Right cardiac atrium (tissue), 1 donor: ENCODE results near the genes MAP3K19 and UBXN4.

DNA sequence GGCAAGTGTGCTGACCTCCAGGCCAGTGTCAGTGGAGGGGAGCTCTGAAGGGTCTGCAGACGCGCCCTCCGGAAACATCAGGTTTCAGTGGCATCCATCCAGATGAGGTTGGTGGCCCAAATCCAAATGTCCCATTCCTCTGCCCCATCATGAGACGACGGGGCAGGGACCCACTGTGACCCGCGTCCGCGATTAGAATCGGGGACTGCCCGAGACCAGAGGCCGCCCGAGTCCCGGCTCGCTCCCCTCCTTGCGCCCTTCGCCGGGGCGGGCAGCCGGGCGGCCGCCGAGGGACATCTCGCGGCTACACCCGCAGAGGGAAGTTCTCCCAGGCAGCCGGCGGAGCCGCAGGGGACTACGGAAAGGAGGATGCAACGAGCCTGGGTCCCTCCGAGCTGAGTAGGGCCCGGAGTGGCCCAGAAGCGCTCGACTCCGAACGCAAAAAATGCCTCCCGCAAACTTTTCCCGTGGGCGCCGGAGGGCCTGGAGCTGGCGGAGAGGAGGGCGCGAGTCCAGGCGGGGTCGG, 763 bp downstream of the TMEM163 start:
- PRO-cap, result no peak

- PRO-cap, result no peak
Observed at GRCh38 chr2:134737604-134738018, 18.8 kb upstream of the TMEM163 start.

GRCh38 chr2:134739016-134739504, 20.3 kb upstream of the TMEM163 start:
- PRO-cap, result no peak

DNA sequence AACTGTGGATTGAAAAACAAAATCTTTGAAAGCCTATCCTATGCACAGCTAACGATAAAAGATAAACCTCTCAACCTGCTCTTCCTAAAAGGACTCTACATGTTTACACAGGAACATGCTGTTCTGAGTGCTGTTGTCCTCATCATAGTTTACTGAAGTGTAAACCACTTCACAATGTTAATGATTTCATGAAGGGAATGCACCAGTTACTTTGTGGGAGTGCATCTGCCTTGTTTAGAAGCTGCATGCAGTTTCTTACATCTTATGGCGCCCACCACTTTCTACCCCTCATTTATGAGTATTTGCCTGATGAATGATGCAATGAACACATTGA, 1.3 kb downstream of the ACMSD start:
- PRO-cap, result no peak

DNA sequence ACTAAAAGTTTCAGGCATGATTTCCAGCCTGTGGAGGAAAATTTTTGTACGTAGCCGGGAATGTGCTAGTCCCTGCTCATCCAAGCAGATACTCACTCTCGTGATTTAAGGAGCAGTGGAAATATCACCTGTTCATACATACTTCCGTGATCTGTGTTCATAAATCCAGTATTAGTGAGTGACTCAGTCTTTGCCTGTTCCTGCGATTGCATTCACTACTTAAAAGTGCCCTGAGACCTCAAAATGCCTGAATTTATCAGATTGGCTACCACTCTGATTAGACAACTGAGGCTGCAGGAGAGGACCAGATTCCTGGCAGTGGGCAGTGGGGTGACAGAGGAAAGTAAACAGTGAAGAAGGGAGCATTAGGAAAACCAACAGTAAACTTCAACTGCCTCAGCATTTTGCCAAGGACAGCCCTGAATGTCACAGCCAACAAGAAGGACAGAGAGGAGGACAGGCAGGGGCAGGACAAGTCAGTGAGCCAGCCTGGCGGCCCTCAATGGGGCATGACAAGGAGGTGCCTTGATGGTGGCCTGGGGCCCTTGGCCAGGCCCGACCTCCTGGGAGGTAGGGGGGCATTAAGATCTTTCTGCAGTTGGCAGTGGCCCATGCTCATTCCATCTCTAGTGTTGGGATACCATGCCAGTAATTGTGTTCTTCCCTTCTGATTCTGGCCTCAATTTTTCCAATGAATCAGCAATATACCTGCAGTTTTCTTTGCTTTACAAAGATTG, 24.2 kb downstream of the ACMSD start:
- PRO-cap, result no peak

GRCh38 chr2:135047264-135047752, at the start of gene MAP3K19:
MAP3K19 (minus strand) TSS chr2:135047447.
- PRO-cap, result no peak

DNA sequence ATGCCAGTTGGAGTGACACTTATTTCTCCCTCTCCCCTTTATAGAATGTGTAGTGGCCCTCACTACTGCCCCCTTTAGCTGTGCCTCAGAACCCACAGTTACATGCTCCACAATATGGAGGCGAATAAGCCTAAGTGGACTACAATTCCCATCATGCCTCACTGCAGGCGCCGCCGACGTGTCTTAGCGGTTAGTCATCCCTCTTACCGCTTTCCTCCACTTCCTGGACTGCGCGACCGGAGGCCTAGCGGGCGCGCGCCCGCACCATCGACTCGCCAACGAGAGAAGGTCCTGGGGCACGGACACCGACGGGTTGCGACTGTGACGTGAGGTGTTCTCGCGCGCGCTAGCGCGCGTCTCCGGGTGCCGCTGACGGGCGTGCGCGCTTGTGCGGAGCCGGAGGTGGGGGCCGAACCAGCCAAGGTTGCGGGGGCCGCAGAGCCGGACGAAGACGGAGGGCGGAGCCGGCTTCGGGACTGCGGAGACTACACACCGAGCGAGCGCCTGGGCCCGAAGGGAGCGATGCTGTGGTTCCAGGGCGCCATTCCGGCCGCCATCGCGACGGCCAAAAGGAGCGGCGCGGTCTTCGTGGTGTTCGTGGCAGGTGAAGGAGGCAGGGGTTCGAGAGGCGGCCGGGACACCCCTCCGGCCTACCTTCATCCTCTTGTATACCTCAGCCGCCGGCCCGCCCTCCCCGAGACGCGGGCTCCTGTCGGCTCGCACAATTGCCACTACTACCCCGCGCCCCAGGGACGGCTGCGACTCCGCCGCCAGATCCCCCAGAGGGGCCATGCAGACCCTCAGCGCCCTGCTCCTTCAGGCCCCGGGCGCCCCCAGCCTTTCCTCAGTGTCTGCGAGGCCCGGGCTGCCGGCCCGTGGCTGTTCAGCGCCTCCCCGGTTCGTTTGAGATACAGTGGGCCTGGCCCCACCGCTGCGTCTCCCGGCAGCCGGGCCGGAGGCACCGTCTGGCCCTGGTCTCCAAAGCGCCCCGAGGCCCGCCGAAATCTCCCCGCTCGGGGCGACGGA, at the start of gene UBXN4:
Gene UBXN4 (plus strand): TSS at position 448 of the 1,026 bp plus-strand sequence.
- PRO-cap, result unidirectional peak, plus-strand start at position 372 of the sequence

DNA sequence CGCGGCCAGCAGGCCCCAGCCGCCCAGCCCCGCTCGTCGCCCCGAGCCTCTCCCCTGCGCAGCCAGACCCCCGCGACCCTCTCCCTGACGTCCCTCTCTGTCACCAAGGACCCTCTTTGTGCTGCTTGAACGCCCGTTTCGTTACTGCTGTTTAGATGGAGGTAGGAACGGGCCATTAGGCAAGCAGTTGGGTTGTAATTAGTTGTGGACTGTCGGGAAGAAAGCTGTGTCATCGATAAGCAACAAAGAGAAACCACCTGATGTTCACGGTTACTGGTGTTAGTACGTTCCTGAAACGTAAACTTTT, 732 bp downstream of the UBXN4 start:
- PRO-cap, result no peak

- PRO-cap, result no peak
Observed at GRCh38 chr2:136133142-136133784, 15.3 kb upstream of the CXCR4 start.

GRCh38 chr2:136326894-136328135, 209.4 kb upstream of the CXCR4 start:
- PRO-cap, result no peak

DNA sequence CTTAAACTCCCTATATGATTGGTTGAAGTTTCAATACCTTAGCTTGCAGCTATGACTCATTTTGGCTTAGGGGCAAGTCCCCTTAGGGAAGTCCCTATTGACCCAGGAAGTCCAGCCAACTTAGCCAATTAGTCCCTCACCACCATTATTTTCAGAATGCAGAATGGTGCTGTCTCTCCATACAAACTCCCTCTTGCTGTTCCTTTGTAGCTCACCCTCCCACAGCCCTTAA, 11.5 kb upstream of the HNMT start:
- PRO-cap, result no peak

- PRO-cap, result no peak
Observed at GRCh38 chr2:137993141-137993584, 28.9 kb downstream of the HNMT start.

GRCh38 chr2:139510428-139510799, 730.2 kb upstream of the NXPH2 start:
- PRO-cap, result no peak

DNA sequence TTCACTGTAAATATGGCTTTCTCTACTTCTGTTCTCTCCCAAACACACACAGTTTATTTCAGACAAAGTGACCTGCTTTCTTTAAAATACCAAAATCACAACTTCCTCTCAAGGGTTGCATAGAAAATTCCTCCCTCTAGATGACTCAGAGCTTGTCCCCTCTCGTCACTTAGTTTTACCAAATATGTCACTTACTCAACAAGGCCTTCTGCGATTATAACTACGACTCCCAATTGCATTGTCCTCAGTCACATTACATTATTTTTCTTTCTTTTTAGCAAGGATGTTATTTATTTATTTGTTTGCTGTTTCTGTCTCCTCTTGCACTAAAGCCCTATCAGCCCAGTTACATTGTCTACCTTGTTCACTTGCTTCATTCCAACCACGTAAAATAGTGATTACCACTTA, 9.4 kb downstream of the LRP1B start:
- PRO-cap, result no peak

GRCh38 chr2:143434635-143435794, 305.8 kb downstream of the ARHGAP15 start:
- PRO-cap, result unidirectional peak, minus-strand start at chr2:143435312

DNA sequence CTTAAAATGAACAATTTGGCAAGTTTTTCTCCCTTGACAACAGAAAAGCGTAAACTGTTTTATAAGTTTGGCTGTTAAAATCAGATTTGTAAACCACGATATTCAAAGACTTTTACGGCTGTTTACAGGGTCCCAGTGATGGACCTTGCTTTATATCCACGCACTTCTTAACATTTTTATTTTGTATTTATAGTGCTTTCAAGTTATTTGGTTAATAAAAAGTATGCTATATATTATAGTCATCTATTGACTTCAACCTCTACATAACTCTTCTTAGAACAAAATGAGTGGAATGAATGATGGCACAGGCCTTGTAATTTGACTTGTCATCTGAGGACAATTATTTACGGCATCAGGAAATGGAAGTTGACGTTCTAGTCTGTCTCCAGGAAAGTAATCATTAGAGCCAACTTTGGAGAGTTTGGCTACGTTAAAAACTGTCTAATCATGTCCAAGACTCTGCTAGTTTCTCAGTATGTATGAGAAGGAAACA, 353.4 kb downstream of the ARHGAP15 start:
- PRO-cap, result no peak

GRCh38 chr2:143703703-143704415, 574.6 kb downstream of the ARHGAP15 start:
- PRO-cap, result no peak

- PRO-cap, result bidirectional peak, plus-strand start at chr2:143936835, minus-strand start at chr2:143936808
Observed at GRCh38 chr2:143936584-143937218, 395.6 kb downstream of the GTDC1 start.

DNA sequence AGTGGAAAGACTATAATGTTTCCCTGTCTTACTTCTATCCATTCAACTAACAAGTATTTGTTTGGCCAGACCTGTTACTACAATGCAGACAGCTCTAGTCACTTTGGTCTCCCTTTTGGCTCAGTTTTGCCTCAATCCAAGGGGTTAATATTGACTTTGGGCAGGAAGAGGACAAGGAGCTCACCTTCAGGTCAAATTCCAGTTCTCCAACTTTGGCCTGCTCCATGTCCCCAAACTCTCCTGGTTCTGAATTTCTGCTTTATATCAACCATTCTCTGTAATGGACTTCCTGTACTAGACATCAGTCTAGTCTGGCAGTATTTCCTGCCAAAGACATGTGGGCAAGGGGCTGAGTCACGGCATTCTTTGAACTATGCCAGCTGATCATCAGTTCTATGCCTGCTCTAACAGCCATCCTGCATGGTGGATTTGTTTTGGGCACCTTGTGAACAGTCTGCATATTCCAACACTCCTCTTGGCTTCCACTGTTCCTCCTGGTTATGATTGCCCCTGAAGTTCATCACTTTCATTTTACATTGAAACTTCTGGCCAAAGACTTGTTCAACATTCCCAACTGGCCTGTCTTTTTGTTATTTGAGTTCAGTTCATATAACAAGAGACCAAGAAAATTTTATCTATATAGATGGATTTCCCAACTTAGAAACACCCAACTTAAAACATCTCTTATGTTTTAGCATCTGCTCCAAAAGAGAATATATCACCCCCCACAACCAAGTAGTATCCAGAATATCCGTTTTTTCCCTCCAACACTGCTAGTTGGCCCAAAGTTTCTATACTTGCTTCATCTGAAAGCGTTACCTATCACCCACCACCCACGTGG, 11.7 kb downstream of the GTDC1 start:
- PRO-cap, result no peak

- PRO-cap, result no peak
Observed at GRCh38 chr2:144389096-144390209, 57.1 kb upstream of the GTDC1 start.